HGPS cell (cell line): ENCODE data around the gene CENPB.

GRCh38 chr20:3164450-3165380, 5.0 kb upstream of the FASTKD5 start:
- RRBS = 65% methylated on average over 11 of the region's 69 CpGs

- RRBS = 8% methylated on average over 8 of the region's 28 CpGs
Observed at GRCh38 chr20:3174231-3174648, 891 bp upstream of the LZTS3 start.

DNA sequence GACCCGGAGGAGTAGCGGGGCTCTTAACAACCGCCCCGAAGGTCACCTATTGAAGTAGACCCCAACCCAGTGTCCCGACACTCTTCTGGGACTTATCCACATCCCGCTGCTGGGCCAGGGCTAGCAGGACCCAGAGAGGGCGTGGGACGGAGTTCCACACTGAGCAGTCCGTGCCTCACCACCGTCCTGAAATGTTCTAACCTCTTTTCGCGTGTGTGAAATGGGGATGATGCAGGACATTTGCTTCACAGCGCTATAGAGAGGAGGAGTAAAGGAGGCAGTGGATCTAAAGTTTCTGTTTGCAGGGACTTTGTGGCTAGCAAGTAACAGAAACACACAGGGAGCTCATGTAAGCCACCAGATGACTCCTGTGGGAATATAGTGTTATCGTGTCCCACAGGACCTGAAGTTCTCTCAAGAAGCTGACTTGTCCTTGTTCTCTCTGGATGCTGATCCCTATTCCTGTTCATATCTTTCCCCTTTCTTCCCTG, 626 bp downstream of the ITPA start:
- RRBS = 6% methylated on average over 1 of the region's 14 CpGs

DNA sequence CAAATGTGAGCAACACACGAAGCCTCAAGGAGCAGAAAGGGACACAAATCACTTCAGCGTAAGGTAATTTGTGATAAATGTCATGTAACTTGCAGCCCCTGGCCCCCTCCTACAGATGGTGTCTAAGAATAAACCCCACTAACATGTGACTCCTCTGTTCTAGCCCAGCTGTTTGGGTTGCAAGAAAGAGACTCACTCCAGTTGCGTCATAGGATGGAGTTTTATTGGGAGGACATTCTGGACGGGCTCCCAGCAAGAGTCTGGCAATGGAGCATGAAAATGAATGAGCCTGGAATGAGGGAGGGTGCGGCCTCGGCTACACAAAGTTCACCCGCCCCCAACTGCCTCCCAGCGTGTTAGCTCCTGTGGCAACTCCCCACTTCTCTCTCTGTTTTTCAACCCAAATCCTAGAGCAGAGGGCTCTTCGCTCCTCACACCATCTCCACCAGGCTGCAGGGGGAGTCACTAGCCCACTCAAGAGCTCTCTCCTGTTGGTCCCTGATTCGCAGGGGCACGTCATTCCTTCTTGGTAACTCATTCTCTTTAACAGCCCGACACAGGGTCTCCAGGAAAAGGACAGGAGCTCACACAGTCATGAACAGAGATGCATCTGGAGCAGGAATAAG, 5.1 kb upstream of the ADAM33 start:
- RRBS = no CpG with 5 or more reads among the region's 12 CpGs

- RRBS = 2% methylated on average over 35 of the region's 86 CpGs
Observed at GRCh38 chr20:3786582-3787283, at the start of gene CENPB. Gene CENPB (minus strand): TSS chr20:3786740.

DNA sequence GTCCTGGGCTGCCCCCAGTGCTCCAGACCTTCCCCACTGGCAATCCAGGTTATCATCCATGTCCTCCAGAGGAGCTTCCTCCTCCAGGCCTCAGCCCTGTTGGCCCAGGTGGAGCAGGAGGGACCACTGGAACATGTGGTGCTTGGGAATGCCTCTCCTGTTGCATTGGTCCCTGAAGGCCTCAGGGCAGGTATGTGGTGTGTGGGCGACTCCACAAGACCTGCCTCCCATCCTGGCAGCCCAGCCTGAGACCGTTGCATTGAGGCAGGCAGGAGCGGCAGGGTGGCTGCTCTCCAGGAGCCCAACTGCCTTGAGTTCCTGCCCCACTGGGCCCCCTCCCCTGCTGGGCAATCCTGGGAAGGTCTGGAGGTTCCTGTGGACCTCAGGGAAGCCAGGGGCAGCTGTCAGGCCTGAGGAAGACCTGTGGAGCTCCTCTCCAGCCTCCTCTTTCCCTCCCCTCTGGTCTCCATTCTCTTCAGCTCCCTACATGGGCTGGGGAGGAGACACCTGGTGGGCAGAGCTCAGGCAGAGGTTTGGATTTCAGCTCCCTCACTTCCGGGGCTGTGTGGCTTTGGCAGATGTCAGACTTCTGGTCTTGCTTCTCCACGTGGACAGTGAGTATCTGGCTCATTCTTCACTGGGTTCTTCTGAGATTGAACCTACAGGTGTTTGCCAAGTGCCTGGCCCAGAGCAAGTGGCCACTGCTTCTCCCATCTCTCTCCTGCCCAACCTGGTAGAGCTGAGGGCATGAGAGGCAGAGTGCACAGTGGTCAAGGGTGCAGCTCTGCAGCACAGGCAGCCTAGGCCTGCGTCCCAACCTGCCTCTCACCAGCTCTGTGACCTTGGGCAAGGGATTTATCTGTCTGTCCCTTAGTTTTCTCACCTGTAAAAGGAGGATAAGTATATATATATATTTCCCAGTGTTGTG, 20.0 kb downstream of the MAVS start:
- RRBS = no CpG with 5 or more reads among the region's 6 CpGs

- RRBS = no CpG with 5 or more reads among the region's 6 CpGs
Observed at GRCh38 chr20:3875059-3875802, 14.0 kb upstream of the PANK2 start.

- RRBS = no CpG with 5 or more reads among the region's 12 CpGs
Observed at GRCh38 chr20:3930510-3931602, 41.7 kb downstream of the PANK2 start.

DNA sequence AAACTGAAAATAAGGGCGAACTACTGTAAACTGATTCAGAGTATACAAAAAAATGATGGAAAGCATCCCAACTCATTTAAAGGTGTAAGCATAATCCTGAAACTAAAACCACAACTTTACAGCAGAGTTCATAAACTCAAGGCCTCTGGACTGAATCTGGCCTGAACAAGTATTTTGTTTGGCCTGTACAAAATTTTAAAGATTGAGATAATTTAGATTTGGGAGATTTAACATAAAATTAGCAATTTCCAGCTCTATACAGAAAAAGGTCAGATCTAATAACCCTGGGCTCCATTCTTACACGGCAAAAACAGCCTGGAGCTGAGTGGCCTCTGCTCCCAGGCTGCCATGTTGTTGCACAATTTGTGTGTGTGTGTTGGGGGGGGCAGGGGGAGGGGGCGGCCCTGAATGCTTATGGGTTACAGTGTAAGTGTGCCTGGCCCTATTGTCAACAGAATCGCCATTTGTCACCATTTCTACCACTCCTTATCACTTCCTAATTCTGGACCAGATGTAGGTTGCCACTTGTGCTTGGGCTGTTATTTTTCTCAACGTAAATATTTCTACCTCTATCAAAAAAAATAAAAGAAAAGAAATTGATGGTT, 34.7 kb downstream of the RNF24 start:
- RRBS = no CpG with 5 or more reads among the region's 5 CpGs

- RRBS = no CpG with 5 or more reads among the region's 1 CpG
Observed at GRCh38 chr20:4004628-4005170, 10.7 kb downstream of the RNF24 start.

GRCh38 chr20:4090623-4091079, 58.0 kb upstream of the SMOX start:
- RRBS = no CpG with 5 or more reads among the region's 4 CpGs

- RRBS = no CpG with 5 or more reads among the region's 5 CpGs
Observed at GRCh38 chr20:4135424-4136015, 13.1 kb upstream of the SMOX start.

DNA sequence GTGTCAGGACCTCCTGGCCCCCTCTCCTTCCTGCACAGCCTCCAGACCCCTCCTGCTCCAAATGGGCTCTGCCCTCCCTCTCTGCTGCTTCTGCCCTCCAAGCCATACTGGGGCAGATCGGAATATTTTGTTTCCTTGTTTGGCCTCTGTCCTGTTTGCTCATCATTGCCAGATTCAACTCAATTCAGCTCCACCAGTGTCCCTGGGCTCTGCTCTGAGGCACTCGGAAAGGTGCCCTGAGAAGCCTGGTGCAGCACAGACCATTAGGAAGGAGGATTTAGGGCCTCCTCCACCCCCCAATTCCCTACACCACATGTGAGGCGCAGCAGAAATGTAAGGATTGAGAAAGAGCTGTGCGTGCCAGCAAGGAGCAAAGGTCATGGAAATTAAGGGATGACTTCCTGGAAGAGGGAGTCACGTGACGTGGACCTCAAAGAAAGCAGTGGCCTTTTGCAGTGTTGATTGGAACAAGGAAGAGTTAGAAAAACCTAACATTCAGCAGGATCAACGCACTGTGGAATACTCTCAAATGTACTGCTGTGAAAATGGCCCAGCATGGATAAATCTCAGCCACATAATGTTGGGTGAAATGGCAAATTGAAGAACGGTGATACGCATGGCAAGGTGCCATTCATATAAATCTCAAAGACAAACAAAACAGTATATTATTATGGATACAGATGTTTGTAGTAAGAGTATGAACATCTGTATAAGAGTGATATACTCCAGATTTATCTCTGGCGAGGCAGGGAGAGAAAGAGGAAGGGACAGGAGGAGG, 4.2 kb downstream of the ADRA1D start:
- RRBS = no CpG with 5 or more reads among the region's 10 CpGs

DNA sequence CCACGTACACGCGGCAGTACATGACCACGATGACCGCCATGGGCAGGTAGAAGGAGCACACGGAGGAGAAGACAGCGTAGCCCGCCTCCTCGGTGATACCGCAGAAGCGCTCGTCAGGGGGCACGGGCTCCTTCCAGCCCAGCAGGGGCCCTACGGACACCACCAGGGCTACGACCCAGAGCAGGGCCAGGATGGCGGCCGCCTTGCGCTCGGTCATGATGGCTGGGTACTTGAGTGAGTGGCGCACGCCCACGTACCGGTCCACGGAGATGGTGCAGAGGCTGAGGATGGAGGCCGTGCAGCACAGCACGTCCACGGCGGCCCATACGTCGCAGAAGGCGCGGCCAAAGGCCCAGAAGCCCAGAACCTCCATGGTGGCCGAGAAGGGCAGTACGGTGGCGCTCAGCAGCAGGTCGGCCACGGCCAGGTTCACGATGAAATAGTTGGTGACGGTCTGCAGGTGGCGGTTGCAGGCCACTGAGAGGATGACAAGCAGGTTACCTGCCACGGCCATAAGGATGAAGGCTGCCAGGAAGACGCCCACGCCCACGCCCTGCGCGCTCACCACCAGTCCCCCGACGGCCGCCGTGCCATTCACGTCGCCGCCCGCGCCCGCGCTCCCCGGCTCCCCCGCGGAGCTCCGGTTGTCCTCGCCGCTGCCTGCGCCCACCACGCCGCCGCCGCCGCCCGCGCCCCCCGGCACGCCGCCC, 812 bp downstream of the ADRA1D start:
- RRBS = 4% methylated on average over 12 of the region's 74 CpGs

DNA sequence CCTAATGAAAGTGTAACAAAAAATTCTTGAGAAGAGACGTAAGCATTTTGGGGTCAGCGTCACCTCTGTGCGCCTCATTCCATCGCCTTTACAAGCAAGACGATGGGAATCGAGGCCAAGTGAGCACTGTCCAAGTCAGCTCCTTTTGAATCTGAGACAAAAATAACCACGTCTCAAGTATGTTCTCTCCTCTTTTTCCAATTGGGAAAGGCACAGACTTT, 47.9 kb upstream of the ADRA1D start:
- RRBS = no CpG with 5 or more reads among the region's 7 CpGs

DNA sequence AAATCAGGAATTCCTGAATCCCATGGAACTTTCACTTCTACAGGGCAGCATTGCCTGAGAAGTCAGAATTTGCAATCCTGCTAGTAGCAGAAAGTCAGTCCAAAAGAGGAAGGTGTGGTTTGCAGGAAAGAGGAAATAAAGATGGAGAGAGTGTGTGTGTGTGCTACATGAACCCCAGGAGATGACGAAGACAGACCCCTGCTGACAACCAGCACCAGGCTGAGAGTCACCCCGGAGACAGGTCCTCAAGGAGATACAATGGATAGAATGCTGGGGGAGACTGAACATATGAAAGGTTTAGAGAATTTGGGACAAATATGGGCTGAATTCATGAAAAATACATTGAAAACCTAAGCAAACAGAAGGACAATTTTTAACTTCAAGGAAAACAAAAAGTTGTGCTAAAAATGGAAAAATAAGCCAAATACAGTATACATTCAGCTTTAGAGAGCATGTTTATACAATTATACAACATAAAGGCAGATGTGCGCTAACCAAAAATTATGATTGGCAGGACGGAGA, 45.1 kb downstream of the PRND start:
- RRBS = no CpG with 5 or more reads among the region's 4 CpGs

DNA sequence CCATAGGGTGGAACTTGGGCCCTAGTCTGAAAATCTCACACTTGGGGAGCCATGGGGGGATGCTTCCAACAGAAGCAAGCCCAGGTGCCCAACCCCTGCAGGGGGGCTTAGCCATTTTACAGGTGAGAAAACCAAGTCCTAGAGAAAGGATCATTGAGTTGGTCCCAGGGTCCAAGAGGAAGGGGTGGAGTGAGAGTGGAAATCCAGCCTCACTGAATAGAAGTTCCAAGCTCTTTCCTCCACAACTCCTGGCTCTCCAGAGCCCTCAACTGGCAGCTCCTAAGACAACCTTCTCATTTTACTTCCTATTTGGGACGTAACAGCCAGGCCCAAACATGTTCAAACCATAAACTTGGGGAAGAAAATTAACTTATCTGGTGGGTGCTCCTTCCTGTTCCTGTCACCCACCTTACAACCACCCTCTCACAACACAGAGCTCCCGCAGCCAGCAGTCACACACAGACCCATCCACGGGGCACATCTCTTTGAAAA, 43.8 kb downstream of the RASSF2 start:
- RRBS = no CpG with 5 or more reads among the region's 3 CpGs

DNA sequence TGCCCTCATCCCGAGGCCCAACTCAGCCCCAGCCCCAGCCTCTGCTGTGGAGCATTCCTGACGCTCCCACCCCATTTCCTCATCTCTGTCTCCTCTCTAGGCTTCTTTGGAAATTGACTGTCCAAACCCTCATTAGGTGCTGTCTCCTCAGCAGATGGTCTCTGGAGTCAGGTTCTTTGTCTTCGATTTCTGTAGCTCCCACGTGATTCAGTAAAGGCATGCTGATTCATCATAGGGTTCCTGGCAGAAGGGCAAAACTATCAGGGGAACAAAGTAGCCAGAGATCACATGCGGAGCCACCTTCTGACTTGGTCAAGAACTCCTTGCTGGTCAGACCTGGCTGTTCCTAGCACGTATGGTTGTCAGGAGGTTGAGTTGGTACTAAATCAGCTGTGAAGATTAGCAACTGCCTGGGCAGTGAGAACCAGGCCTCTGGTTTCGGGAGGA, 23.9 kb downstream of the CDS2 start:
- RRBS = no CpG with 5 or more reads among the region's 7 CpGs

DNA sequence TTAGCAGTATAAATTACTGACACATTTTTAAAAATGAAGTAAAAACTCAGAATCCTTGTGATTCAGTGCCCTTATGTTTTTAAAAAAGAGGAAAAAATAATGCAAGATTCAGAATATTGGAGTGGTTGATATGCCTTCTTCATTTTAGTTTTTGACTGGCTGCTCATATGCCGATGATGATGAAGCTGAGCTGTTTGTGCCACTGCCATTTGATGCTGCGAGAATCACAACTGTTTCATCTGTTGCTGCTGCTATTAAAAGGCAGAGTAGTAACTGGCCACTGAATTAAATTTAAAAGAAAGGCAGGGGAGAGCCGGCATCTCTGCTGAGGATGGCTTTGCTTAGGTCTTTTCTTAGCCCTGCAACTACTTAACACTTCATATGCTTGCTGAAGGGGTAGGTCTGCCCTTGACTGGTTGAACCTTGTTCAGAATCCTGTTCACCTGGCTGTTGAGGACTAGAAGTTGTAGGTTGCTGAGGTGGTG, 33.1 kb downstream of the CDS2 start:
- RRBS = no CpG with 5 or more reads among the region's 3 CpGs

GRCh38 chr20:5168337-5169442, 41.9 kb downstream of the CDS2 start:
- RRBS = no CpG with 5 or more reads among the region's 6 CpGs